Mesenchymal stem cell of Wharton's jelly (primary cell): Measurements from ENCODE around the gene CEP63.

DNA sequence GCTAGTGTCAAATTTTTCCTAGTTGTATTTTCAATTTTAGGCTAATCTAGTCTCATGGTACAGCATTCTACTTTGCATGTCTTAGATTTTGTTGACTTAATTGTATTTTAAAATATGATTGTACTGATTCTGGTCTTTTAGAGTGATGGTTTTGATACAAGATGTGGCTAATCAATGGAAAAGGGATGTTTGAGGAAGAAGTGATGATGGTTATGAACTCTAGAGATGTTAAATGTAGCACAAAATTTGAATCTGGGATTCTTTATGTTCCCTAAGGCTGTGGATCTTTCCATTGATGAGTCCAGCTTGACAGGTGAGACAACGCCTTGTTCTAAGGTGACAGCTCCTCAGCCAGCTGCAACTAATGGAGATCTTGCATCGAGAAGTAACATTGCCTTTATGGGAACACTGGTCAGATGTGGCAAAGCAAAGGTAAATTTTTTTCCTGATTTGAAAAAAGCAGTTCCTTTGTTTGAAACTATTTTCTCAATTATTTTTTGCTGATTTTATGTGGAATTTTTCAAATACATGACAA is 59.7 kb downstream of the ATP2C1 start:
- CAGE, long polyA plus RNA = no peak

- CAGE, long polyA plus RNA = no peak
Observed at GRCh38 chr3:131081480-131081836, 54.8 kb downstream of the NEK11 start.

GRCh38 chr3:131109192-131109527 is 82.5 kb downstream of the NEK11 start:
- CAGE, long polyA plus RNA = no peak

DNA sequence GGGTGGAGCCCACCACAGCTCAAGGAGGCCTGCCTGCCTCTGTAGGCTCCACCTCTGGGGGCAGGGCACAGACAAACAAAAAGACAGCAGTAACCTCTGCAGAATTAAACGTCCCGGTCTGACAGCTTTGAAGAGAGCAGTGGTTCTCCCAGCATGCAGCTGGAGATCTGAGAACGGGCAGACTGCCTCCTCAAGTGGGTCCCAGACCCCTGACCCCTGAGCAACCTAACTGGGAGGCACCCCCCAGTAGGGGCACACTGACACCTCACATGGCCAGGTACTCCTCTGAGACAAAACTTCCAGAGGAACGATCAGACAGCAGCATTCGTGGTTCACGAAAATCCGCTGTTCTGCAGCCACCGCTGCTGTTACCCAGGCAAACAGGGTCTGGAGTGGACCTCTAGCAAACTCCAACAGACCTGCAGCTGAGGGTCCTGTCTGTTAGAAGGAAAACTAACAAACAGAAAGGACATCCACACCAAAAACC is 49.6 kb upstream of the NUDT16 start:
- CAGE, long polyA plus RNA = no peak

GRCh38 chr3:131505325-131505723 is 2.6 kb upstream of the MRPL3 start:
- CAGE, long polyA plus RNA = no peak

DNA sequence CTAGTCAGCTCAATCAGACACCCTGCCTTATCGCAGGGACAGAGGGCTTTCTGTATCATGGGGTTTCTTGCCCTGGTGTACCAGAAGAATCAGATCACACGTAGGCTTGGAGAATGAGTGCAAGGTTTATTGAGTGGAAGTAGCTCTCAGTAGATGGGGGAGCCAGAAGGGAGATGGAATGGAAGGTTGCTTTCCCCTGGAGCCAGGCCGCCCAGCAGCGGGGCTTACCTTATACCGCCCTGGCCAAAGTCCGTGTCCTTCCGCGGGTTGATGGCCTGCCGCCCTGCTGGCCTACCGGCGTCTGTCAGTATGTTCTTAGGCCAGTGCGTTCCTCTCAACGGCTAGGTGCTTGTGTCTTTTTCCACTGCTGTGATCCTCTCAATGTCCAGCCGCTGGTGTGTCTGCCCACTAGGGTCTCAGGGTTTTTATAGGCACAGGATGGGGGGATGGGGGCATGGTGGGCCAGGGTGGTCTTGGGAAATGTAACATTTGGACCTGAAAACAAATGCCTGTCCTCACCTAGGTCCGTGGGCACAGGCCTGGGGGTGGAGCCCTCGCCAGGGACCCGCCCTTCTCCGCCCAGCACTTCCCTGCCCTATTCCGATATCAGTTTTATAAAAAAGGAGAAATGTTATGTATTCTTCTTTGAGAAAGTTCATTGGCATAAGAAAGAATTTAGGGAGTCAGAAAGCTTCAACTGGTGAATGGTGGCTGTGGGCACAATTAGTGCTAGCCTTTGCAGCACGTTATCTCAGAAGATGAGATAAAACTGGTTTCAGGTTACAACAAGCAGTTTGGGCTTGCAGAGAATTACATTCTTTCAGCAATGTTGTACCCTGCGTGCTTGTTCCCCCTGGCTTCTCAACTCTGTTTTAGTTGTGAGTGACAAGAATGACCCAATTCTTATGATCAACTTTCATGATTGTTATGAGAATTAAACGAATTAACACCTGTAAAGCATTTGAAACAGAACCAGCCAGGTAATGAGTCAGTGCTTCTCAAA is 31.9 kb upstream of the ACP3 start:
- CAGE, long polyA plus RNA = no peak

GRCh38 chr3:132554530-132554903 is 42.6 kb upstream of the ACKR4 start:
- CAGE, long polyA plus RNA = no peak

DNA sequence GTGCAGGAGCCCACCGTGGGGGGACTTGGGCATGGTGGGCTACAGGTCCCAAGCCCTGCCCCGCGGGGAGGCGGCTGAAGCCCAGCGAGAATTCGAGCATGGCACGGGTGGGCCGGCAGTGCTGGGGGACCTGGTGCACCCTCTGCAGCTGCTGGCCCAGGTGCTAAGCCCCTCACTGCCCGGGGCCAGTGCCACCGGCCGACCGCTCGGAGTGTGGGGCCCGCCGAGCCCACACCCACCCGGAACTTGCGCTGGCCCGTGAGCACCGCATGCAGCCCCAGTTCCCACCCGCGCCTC is 129.2 kb downstream of the TMEM108 start:
- CAGE, long polyA plus RNA = no peak

- CAGE, long polyA plus RNA = no peak
Observed at GRCh38 chr3:133459431-133459890, 59.6 kb downstream of the BFSP2 start.

DNA sequence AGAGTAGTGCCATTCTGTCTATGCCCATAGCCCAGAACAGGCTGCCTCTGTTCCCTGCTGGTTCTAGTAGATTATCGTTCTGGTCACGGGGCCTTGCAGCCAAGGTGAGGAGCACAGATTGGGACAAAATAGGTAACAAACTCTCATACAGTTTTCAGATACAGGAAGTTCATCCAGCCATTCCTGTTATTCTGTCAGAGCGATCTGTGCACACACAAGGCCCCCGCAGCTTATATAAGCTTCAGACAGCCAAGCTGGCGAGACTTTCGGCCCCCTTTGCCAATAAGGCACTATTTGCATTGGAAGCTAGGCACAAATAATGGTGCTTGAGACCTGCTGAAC is 69.2 kb downstream of the BFSP2 start:
- CAGE, long polyA plus RNA = no peak

- CAGE, long polyA plus RNA = no peak
Observed at GRCh38 chr3:133476681-133477451, 77.0 kb downstream of the BFSP2 start.

- CAGE, long polyA plus RNA = no peak
Observed at GRCh38 chr3:133574815-133575343, 1.4 kb downstream of the CDV3 start.

- CAGE, long polyA plus RNA = no peak
Observed at GRCh38 chr3:133977360-133977925, 52.3 kb downstream of the SLCO2A1 start.

GRCh38 chr3:133998665-133999313 is 30.9 kb downstream of the SLCO2A1 start:
- CAGE, long polyA plus RNA = no peak

DNA sequence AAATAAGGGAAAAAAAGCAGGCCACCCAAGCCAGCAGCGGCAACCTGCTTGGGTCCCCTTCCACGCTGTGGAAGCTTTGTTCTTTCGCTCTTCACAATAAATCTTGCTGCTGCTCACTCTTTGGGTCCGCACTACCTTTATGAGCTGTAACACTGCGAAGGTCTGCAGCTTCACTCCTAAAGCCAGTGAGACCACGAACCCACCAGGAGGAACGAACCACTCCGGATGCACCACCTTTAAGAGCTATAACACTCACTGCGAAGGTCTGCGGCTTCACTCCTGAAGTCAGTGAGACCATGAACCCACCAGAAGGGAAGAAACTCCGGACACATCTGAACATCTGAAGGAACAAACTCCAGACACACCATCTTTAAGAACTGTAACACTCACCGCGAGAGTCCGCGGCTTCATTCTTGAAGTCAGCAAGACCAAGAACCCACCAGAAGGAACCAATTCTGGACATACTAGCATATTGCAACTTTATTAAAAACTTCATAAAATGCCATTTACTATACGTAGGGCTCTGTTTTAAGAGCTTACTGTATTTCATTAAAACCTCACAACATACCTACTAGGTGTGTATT is 50.5 kb downstream of the RYK start:
- CAGE, long polyA plus RNA = no peak

- CAGE, long polyA plus RNA = no peak
Observed at GRCh38 chr3:134373474-134373958, 731 bp downstream of the AMOTL2 start.

DNA sequence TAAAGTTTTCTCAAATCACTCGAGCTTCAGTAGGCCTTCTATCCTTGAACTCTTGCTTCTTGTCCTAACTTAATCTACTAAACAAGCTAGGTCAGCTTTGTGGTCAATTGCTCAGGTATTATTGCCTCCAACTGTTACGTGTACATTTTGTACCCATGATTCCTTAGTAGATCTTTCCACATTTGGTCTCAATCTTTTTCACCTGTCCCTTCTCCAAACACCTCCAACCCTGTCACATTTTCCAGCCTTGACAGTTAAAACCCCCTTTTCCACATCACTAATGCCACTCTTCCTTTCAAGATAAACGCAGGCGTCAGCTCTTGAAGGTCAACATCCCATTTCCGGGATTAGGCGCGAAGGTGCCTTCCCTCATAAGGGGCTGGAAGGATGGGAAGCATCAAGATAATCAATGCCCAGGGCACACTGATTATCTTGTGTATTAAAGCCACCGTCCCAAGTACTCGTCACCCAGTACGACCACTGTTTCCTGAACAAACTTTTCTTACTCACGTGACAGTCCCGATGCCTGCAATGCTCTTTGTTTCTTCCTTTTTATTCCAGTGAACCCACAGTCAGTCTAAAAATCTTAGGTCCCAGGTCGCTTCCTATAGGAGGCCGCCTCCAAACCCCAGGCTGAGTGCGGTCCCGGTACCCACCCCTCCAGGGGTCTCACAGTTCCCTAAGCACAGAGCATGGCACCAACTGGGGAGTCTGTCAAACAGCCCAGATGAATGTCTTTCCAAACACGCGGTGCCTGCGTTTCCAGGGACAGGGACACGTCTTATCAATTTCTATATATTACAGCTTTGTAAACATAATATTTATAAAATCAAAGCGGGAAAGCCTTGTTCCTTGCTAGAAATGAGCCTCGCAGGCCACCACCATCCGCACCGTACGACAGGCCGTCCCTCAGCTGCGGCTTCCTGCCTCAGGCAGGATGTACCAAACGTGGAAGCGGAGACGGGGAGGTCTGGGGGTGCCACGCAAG is 681 bp downstream of the ANAPC13 start:
- CAGE, long polyA plus RNA = start-site peak on the minus strand centred at position 910 of the sequence, 42 bp wide, 26 and 19 reads in 2 replicates

GRCh38 chr3:134485798-134486891 is at the start of gene CEP63:
TSS of gene CEP63 (plus strand) at chr3:134486057.
- CAGE, long polyA plus RNA = start-site peak on the minus strand at chr3:134485975-134485985, 49 and 24 reads in 2 replicates

- CAGE, long polyA plus RNA = no peak
Observed at GRCh38 chr3:134663899-134664547, 13.2 kb upstream of the KY start.

GRCh38 chr3:134666409-134666961 is 15.7 kb upstream of the KY start:
- CAGE, long polyA plus RNA = no peak